ENCODE measurements around a stretch of chr19.

- PRO-cap, result no peak
Observed at GRCh38 chr19:58355728-58357055, 2.9 kb upstream of the A1BG start.

- PRO-cap, result no peak
Observed at GRCh38 chr19:58396048-58396751, 744 bp downstream of the RNF225 start.

DNA sequence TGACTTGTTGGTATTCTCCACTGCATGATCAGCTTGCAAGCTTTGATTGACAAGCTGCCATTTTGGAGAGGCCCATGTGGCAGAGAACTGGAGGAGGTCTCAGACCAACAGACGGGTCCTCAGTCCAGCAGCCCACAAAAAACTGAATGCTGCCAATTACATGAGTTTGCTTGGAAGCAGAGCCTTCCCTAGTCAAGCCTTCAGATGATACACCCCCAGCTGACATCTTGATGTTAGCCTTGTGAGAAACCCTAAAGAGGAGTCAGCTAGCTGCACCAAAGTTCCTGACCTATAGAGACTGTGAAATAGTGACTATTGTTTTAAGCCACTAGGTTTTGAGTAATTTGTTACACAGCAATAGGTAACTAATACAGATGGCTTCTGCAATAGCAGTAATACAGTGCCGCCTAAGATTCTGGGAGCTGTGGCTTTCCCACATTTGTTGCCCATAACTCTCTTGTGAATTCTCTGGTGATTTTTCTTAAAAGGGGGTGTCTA is 9.8 kb downstream of the ZNF132 start:
- PRO-cap, result no peak

DNA sequence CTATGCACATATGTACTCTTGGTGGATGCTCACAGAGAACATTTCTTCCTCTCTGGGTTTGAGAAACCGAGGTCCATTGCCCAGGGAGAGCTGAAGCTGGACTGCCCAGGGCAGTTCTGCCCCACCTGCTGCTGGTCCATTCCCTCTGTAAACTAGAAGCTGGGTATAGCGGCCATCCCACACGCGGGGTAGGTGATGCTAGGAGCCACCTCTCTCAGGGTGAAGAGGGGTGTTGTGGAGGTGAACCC is 3.1 kb upstream of the UBE2M start:
- PRO-cap, result no peak